ENCODE results near the gene CCN6.

DNA sequence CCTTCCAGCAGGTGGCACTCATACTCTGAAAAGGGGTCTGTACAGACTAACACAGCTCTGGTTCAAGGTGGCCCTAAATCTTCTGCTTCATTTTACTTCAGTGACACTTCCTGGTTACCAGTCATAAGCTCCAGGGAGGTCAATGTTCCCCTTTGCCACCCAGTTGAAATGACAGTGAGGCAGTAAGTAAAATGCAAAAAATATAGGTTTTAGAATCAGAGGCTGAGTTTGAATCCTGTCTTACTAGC lies 132.8 kb downstream of the CDK19 start:
- PRO-cap, result no peak

DNA sequence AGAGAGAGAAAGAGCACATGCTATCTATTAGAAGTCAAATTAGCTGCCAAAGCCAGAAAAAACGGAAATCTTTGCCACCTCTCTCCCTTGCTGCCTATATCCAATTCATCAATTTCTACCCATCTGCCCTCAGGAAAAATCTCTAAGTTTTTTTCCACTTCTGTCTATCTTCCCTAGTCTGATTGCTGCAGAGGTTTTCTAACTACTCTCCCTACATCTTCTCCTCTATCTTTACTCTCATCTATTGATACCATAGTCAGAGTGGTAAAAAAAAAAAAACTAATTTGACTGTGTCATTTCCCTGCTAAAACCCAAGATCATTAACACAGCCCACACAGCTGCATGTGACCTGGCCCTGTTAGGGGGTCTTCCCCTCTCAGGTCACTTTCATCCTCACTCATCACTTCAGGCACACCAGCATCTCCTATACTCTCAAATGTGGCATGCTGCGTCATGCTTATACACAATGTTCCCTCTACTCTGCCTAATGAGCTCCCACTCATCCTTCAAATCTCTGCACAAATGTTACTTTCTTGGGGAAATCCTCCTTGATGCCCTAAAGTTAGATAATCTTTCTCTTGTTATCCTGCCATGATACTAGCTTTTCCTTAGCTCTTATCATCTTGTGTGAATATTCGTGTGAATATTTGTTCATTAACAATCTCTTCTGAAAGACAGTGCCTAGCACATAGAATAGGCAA lies 86.8 kb downstream of the CDK19 start:
- PRO-cap, result no peak

- PRO-cap, result no peak
Measured at GRCh38 chr6:110771767-110772308, 43.4 kb downstream of the CDK19 start.

DNA sequence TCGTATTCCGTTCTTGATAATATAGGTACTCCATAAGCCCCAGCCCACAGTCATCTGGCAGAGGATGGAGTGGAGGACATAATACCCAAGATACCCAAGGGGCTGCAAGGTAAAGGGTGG lies 1.2 kb downstream of the CDK19 start:
- PRO-cap, result no peak

DNA sequence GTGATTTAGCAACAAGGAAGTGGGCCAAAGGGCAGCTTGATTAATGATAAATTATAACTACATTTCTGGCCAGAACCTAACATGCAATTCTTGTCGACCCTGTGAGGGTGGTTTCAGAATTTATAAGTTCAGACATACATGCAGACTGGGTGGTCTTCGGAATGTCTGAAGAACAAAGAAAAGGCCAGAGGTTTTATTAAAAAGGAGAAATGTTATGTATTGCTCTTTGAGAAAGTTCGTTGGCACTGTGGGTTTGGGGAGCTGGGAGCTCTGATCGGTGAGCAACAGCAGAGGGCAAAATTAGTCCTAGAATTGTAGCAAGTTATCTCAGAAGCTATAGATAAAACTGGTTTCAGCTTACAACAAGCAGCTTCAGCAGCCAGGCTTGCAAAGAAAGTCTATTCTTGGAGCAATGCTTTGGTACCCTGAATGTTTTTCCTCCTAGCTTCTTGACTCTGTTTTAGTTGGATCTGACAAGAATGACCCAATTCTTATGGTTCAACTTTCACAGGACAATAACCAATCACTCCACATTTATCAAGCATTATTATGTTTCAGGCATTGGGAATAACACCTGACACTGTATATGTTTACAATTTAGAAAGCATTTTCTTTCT lies 50.9 kb downstream of the RPF2 start:
- PRO-cap, result no peak

DNA sequence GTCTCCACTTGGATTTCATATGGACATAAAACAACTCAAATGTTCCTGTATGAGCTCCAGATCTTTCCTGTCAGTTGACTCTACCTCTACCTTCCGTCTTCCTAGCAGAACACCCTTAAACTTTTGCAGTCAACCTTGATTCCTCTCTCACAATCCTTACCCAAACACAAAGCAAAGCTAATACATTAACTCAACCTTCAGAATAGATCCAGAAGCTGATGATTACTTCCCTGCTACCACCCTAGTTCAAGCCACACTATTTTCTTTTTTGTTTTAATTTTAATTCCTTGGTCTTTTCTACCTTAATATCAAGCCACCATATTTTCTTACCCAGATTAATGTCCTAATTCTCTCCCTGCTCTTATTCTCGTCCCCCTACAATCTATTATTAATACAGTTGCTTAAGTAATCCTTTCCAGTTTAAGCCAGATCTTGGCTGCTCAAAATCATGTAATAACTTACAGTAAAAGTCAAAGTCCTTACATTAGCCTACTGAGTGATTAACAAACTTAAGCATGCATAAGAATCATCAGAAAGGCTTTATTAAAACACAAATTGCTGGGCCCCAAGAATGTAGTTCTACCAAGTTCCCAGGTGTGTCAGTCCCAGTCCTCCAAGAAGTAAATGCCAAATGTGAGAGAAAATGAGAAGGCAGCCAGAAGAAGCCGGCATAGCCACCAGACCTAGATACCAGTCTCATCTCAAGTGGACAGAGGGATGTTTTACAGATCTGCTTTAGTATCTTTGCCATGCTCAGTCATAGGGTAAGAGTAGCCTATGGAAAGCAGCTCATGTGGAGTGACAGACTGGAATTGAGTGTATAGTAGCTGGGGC lies 68.2 kb downstream of the REV3L start:
- PRO-cap, result no peak

- PRO-cap, result no peak
Measured at GRCh38 chr6:111499767-111500581, 17.0 kb upstream of the REV3L start.

- PRO-cap, result no peak
Measured at GRCh38 chr6:111517809-111518282, 34.8 kb upstream of the REV3L start.

DNA sequence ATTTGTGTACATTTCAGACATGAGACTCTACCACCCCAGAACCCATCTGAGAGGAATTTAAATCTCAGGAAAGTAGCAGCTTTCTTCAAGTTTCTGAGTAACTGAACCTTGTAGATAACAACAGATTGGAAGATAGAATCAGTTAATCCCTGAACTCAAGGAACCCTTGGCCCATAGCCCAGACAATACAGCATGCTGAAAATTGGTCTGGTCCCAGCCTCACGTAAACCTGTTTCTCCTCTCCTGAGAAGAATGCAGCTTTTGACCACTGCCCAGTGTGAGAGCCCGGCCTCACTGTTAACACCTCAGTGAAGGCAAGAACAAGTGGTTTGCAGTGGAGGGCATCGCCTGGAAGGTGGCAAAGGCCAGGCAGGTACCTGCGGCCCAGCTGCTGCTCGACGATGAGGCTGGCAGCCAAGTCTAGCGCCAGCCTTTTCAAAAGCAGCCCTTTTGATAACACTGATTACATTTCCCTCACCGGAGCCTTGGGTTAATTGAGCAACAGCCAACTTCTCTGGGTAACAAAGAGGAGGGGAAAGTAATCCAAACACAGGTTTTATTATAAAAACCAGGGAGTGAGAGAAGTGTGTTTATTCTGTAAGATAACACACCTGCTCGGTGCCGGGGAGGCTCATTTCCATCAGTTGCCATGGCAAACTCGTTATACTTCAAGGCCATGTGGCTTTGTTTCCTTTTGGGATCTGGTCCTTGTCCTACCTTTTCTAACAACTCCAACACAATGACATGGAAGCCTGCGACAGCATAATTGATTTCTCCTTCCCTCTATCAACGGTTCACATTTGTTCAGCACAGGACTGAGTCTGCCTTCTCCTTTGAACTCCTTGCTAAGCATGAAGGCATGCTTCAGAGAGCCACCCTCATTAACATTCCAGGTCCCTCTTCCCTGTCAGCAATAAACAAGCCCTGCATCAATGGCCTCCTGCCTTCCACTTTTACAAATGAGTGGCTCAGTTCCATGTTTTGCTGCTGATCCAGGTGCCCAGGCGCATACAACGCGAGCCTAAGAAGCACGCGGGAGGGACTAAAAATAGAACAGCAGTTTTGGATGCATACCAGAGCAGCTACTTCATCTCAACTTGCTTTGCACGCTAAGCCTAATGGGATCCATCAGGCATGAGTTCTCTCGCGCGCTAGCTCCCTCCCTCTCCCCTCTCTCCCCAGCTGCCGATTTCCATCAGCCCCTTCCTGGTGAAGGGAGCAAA lies 53.8 kb downstream of the TRAF3IP2 start:
- PRO-cap, result no peak

GRCh38 chr6:111604761-111605728 lies 633 bp downstream of the TRAF3IP2 start:
- PRO-cap, result no peak

GRCh38 chr6:111698174-111698387 lies 92.4 kb upstream of the TRAF3IP2 start:
- PRO-cap, result no peak

DNA sequence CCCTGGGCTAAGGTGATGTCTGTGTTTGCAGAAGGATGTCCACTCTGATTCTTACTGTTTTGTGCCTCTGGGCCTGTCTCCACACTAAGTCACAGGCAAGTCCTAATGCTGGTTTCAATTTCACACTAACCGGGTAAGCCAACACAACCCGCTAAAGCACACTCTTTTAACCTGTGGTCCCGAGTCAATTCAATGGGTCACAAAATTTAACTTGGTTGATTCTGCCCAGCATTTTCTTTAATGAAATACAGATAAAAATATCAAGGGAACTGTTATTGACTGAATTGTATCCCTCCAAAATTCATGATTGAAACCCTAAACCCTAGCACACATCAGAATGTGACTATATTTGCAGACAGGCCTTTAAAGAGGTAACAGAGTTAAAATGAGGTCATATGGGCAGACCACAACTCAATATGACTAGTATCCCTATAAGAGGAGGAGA lies 78.4 kb downstream of the FYN start:
- PRO-cap, result unidirectional peak, plus-strand start at position 117 of the sequence

- PRO-cap, result no peak
Measured at GRCh38 chr6:111818756-111819155, 54.5 kb downstream of the FYN start.

- PRO-cap, result no peak
Measured at GRCh38 chr6:112053711-112054021, 238 bp upstream of the CCN6 start.

- PRO-cap, result no peak
Measured at GRCh38 chr6:112054022-112054632, at the start of gene CCN6. TSS of gene CCN6 (plus strand) at chr6:112054104.

DNA sequence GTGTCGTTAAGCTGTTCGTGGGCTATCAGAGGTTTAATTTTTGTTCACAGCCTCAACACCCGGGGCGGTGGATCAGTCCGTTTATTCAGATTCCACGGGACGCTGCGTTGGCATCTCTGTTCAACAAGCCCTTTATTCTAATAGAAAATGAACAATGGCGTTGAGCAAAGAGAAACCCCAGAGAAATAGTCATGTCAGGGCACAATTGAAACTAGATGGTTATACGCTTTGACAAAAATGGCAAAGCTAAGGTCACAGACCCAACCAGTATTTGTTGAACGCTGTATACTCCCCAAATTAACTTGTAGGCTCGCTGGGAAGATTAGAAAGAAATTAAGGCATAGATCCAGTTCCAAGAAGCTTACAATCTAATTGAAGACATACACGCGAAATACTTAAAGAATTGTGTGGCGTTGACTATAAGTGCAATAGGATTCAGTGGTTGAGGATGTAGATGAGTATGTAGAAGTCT lies 399 bp downstream of the FAM229B start:
- PRO-cap, result no peak

DNA sequence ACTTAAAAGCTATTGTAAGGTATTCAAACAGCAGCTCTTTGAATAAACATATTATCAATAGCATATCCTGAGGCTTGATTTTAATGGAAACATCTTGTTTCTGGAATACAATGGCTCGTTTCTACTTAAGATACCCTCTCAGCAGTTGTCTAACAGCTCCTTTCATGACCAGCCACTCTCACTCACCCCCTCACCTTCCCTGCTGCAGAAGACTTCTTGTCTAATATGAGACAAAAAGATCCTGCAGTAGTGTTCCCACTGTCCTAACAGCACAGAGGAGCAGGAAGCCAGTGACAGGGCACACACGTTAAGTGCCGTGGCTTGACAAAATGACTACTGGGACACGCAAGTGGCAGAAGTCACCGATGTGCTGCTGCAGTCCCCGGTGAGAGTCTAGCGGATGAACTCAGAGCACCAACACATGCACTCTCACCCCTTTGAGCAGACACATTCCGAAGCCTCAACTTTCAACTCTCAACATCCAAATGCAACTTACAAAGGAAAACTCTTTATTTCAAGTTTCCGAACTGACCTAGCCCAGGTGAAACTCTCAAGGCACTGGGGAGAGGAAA lies 985 bp downstream of the LAMA4 start:
- PRO-cap, result no peak

GRCh38 chr6:113596049-113596648 lies 261.0 kb upstream of the MARCKS start:
- PRO-cap, result no peak

- PRO-cap, result no peak
Measured at GRCh38 chr6:113630638-113631707, 226.2 kb upstream of the MARCKS start.

DNA sequence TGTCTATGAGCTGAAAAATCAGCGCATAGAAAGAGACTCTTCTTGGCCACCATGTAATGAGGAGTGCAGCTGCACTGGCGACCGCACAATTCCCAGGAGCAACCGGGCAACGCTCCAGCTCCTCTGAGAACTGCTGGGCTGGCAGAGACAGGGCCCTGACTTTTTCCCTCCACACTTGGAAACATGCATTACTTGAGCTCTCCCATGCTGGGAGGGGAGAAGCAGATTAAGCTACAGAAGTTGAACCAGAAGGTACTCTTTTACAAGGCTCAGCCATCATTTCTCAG lies 31.3 kb upstream of the MARCKS start:
- PRO-cap, result no peak